ENCODE measurements around a stretch of chr1.

DNA sequence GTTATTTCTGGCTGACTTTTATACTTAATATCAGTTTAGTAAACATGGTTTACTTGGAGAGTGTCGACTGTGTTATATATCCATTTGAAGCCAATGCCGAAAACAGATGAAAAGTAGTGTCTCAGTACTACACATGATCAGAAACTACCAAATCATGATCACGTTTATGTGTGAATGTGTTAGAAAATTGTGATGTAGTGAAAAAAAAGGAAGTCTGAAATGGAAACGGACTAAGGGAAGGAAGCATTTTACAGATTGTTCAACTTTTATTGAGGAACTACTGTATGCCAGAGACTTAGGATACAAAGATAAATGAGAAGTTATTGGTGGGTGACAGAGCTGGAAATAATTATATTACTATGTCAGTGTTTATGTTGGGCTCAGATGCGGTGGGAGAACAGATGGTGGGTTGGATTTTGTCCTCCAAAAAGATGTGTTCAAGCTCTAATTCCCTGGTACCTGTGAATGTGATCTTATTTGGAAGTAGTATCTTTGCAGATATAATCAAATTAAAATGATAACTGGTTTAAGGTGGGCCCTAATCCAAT is 1.3 kb downstream of the LEPR start:
- PRO-cap, result no peak
- RAMPAGE, long total RNA, result no peak

DNA sequence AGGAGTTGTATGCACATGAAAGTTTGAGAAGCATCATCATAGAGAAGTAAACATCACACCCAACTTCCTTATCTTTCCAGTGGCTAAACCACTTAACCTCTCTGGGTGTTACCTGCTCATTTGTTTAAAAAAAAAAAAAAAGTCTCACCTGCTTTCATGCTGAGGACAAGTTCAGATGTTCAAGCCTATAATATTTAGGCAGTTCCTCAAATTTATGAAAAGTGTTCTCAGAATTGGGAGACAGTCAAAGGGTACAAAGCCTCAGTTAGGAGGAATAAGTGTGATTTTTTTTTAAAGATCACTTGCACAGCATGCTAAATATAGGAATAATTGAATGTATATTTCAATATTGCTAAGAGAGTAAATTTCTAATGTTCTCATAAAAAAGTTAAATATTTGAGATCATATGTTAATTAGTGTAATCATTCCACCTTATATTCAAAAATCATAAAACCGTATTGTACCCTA is 12.0 kb downstream of the LEPR start:
- PRO-cap, result no peak
- RAMPAGE, long total RNA, result no peak

DNA sequence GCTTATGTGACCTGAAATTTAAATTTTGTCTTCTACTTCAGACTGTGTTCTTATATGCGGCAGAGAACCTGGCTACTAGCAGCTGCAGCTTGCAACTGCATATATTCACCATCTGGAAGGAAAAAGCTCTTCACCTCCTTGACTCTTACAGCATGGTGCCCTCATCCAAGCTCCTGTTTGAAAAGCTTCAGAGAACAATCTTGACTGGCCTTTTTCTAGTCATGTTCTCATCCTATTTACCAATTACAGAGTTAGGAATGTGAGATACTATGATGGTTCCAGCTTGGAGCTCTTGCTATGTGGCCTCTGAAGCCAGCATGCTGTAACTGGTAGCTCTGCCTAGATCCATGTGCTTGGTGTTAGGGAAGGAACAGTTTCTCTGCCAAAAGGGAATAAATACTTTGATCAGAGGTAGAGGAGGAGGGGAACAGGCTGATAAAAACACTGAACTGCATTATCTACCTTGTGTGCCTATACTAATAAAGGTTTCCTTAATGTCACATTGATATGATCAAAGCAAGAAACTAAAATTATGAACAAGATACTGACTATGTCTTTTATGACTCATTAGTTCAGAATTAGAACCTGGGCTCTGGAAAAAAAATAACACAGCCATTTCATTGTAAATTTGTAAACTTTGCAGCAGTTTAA is 92.5 kb downstream of the LEPR start:
- PRO-cap, result no peak
- RAMPAGE, long total RNA, result no peak

- PRO-cap, result unidirectional peak, plus-strand start at chr1:65527353
- RAMPAGE, long total RNA, result no peak
Observed at GRCh38 chr1:65527043-65527525, 106.6 kb downstream of the LEPR start.

GRCh38 chr1:65791336-65791815 is 1.3 kb upstream of the PDE4B start:
- PRO-cap, result no peak
- RAMPAGE, long total RNA, result no peak

GRCh38 chr1:66176083-66176555 is 357.8 kb upstream of the SGIP1 start:
- PRO-cap, result no peak
- RAMPAGE, long total RNA, result no peak

- PRO-cap, result no peak
- RAMPAGE, long total RNA, result no peak
Observed at GRCh38 chr1:66278156-66278934, 255.6 kb upstream of the SGIP1 start.

- PRO-cap, result no peak
- RAMPAGE, long total RNA, result no peak
Observed at GRCh38 chr1:66295713-66296268, 238.2 kb upstream of the SGIP1 start.

- PRO-cap, result no peak
- RAMPAGE, long total RNA, result no peak
Observed at GRCh38 chr1:66309237-66309689, 224.7 kb upstream of the SGIP1 start.

GRCh38 chr1:66348434-66348756 is 185.6 kb upstream of the SGIP1 start:
- PRO-cap, result no peak
- RAMPAGE, long total RNA, result no peak

DNA sequence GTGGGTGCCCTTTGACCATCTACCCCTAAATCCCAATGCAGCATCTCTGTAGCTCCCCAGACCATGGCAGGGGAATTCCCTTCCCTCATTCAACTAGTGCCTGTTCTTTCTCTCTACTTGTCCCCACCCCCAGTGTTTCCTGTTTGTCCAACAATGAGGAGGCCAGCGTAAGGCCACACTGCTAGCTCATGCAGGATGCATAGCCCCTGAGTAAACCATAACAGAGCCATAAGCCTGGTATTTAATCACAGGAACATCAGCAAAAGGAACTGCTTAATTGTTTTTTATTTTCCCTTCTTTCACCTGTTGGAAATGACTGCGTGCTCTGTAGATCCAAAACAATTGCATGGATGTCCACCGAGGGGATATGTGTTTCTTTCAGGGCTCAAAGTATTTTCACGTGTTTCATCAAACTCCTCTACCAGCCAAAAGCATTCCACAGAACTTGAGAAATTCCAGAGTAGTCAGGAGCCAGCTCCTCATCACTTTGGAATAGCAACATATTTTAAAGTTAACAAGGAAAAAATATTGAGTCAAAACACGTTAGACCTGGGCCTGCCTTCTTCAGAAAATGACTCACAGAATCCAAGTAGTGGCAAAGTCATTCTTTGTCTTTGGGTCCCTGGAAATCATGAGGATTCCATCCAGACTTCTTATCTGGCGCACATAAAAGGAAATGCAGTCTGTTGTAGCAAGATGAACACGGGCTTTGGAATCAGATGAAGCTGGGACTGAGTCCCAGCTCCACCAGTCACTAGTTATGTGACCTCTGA is 162.5 kb upstream of the SGIP1 start:
- PRO-cap, result no peak
- RAMPAGE, long total RNA, result no peak

- PRO-cap, result no peak
- RAMPAGE, long total RNA, result no peak
Observed at GRCh38 chr1:66388880-66389352, 145.0 kb upstream of the SGIP1 start.

DNA sequence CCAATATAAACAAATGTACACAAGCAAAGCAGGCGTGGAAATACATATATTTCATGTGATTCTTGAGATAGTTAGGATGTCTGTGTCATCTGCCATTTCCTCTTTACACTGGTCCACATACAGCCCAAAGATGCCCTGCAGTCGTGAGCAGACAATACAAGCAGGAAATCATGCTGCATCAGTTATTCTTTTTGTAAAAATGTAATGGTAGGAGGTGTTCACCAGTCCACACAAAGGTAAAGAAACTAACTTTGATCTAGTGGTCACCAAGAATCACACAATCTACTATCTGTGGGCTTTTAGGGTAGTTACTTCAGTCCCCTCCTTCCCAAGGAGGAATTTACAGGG is 30.5 kb downstream of the SGIP1 start:
- PRO-cap, result no peak
- RAMPAGE, long total RNA, result no peak

DNA sequence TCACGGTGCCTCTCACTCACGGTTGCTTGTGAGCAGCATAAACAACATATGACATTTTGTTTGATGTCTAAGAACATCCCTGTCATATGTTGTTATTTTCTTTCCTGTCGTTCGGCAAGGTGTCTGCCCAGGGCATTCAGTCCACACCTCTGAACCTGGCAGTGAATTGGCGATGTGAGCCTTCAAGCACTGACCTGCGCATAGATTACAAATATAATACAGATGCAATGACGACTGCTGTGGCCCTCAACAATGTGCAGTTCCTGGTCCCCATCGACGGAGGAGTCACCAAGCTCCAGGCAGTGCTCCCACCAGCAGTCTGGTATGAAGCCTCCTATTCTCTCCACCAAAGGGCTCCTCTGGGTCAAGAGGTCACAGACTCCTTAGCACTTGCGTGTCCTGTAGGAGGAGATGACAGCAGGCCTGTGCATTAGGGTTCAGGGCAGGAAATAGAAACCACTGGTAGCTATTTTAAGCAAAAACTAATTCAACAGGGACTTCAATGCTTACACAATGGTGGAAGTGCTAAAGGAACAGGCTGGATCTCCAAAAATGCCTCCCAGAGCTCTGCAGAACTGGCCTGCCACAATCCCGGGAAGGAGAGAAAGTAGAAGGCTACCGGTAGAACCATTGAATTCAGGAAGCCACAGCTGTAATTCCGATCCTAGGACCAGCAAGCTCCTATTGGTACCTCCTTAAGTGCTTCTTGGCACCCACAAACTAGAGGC is 12.9 kb upstream of the DYNLT5 start:
- PRO-cap, result no peak
- RAMPAGE, long total RNA, result no peak

- PRO-cap, result bidirectional peak, plus-strand start at chr1:66930270, minus-strand start at chr1:66930085
- RAMPAGE, long total RNA, result no peak
Observed at GRCh38 chr1:66929602-66930127, 4.9 kb downstream of the MIER1 start.

DNA sequence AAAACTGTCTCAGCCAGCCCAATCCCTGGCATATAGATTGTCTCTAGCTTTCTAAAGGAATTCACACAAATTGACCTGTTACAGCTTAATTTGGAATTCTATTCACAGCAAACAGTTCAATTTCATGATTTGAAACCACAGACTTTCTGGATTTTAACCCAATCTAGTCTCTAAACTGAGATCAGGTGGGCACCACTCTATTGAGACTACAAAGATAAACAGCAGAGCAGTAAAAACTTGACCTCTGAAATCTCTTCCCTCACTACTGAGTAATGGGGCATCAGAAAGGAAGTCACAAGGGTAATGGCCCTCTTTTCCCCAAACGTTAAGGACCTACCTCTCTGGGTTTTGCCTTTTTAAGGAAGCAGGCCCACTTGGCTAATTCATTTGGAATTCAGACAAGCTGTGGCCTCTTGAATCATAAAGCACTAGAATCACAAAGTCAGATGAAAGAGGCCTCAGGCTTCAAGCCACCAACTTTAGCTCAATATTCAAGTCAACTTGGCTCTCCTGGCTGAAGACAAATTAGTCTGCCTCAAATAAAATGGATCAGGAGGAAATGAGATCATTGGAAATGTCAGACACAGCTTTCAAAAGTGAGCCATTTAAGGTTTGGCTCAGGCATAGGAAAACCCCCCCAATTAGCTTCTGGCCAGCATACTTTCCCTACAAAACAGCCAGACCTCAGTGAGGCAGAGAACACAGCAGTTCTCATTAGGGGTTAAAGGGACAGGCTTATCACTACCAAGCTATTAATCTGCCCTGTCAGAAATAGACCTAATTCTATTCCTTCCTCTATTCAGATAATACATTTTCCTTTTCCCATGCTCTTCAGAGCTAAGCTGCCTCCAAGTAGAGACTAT is 34.4 kb downstream of the SLC35D1 start:
- PRO-cap, result unidirectional peak, plus-strand start at position 676 of the sequence
- RAMPAGE, long total RNA, result no peak

DNA sequence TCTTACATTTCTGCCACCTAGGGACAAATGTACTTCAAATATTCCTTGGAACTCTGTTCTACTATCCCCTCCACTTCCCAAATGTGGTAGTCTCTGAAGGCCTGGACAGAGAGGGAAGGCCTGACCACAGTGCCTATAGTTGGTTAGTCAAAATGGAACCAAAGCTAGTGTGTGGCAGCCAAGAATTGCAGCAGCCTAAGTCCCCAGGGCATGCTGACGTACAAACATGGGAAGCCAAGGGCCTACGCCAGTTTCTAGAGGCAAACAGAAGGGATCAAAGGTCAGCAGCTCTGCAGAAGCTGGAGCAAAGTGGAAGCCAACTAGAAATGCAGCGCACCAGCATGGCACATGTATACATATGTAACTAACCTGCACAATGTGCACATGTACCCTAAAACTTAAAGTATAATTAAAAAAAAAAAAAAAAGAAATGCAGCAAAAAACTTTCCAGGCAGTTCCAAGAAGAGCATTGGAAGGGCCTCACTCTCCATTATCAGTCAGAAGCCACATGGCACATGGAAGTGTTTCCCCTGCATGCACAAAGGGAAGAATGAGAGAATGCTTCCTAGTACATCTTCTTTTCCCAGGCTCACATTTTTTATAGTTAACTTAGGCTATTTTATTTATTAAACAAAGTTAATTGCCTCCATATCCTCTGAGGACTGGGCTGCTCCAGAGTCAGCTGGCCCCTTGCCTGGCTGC is 39.4 kb upstream of the GADD45A start:
- PRO-cap, result no peak
- RAMPAGE, long total RNA, result no peak

- PRO-cap, result unidirectional peak, plus-strand start at chr1:67723918
- RAMPAGE, long total RNA, result no peak
Observed at GRCh38 chr1:67723472-67724133, 38.6 kb downstream of the GADD45A start.

- PRO-cap, result no peak
- RAMPAGE, long total RNA, result no peak
Observed at GRCh38 chr1:68145625-68146300, 86.6 kb downstream of the WLS start.

DNA sequence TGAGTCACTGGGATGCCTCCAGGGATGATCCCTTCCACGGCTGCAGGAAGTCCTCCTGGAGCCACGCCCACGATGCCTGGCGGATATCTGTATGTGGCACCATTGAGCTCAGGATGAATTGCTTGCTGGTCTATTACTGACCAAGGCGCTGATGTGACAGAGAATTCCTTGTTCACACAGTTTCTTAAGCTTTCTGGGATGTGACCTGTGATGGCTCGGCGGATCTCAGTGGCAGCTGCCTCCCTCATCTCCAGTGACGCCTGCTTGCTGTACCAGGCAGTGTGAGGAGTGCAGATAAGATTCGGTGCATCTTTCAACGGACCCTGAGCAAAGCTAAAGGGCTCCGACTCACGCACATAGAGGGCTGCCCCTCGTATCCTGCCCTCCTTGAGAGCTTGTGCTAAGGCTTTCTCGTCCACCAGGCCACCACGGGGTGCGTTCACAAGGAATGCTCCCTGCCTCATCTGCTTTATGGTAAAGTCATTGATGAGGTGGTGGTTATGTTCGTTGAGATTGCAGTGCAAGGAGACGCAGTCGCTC is 70.4 kb downstream of the WLS start:
- PRO-cap, result no peak
- RAMPAGE, long total RNA, result no peak